Calu3 (cell line): ENCODE results near the genes VPS37C, SYT7 and DAGLA.

GRCh38 chr11:61152679-61153157 lies 8.5 kb downstream of the VPS37C start:
- PRO-cap: no peak

GRCh38 chr11:61153158-61153638 lies 8.0 kb downstream of the VPS37C start:
- PRO-cap: unidirectional peak, plus-strand start at chr11:61153299

- PRO-cap: bidirectional peak, plus-strand start at chr11:61161275, minus-strand start at chr11:61161143; bidirectional peak, plus-strand start at chr11:61161378, minus-strand start at chr11:61161680
Observed at GRCh38 chr11:61160758-61162038, at the start of gene VPS37C. TSS of gene VPS37C (minus strand) at chr11:61161426.

GRCh38 chr11:61297651-61298323 lies 2.7 kb upstream of the VWCE start:
- PRO-cap: no peak

- PRO-cap: no peak
Observed at GRCh38 chr11:61299323-61300356, 4.5 kb upstream of the VWCE start.

DNA sequence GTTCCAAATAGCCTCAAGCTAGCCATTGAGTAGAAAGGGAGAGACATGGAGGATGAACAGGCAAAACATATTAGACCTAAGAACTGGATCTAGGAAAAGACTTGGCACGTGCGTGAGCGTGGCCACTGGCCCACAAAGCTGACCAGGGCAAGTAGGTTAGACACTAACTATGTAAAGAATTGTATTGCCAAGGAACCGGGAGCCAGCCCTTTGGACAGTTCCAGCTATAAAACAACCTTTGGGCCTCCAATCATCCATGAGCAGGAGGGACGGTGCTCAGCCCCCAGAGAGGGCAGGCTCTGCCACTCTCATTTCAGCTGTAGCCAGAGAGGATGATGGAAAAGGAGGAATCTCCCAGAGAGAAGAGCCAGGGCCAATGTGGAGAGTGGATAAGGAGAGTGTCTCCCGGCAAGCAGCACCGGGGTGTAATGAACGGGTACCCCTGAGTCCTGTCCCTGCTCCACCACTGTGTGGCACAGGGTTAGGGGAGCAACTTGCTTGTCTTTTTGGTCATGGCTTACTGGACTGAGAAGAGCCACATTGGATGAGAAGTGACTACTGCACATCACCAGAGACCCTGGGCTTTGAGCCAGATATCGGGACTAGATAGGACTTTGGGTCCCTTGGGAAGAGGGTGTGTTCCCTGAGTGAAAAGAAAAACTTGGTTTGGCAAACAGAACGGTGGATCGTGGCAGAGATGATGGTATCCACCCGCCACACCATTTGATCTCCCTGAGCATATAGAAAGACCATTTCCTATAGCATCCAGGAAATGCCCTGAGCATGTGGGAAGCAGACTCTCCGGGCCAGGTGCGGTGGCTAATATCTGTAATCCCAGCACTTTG lies 24.5 kb downstream of the SDHAF2 start:
- PRO-cap: no peak

- PRO-cap: no peak
Observed at GRCh38 chr11:61508896-61509875, 637 bp downstream of the LRRC10B start.

DNA sequence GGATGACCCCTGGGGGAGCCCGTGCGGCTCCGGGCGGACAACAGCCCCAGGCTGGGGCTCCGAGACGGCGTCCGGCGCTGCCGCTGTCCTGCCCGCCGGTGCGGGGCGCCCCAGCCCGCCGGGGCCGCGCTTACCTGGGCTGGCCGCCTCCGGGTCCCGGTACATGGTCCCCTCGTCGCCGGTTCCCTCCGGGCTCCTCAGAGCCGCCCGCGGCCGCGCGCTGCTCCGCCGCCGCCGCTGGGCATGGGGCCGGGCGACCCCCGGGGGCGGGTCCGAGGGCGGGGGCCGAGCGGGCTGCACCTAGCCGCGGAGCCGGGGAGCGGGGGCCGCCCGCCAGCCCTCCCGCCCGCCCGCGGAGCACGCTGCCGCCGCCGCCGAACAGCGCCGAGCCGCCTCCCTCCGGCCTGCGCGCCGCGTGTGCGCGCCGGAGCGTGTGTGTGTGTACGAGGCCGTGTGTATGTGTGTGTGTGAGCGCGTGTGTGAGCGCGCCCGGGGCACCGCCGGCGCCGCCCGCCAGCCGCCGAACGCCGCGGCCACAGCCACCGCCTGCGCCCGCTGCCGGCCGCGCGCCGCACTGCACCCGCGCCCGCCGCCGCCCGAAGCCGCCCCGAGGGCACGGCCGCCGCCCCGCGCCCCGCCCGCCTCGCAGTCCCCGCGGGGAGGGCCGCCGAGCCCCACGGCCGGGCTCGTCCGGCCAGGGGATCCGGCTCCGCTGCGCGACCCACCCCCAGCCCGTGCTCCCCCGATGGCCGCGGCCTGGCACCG lies at the start of gene SYT7:
TSS of gene SYT7 (minus strand) at position 421 of the 765 bp plus-strand sequence.
- PRO-cap: bidirectional peak, plus-strand start at position 574 of the sequence, minus-strand start at position 419 of the sequence

DNA sequence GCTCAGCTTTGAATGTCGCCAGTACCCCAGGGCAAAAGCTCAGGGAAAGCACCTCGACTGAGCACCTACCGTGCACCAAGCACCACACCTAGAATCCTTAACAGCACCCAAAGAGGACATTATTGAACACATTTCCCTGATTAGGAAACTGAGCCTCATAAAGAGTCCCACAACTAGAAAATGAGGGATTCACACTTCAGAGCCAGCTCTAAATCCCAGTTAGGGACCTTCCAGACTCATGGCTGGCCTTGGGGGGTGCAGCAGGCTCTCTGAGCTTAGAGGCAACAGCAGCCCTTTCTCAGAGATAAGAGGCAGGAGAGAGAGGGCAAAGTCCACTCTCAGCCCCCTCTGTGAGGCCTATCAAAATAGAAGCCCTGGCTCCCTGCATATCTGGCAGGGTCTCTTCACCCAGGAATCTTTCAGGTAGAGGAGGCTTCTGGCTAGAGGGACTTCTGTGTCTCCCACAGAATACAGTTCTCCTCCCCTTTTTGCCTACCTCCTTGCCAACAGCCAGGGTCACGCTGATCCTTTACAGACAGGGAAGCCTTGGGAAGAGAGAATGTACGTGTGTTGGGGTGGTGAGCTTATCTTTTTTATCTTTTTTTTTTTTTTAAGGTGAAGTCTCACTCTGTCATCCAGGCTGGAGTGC lies 13.3 kb upstream of the DAGLA start:
- PRO-cap: no peak

- PRO-cap: bidirectional peak, plus-strand start at chr11:61680431, minus-strand start at chr11:61680267
Observed at GRCh38 chr11:61679780-61680736, at the start of gene DAGLA. TSS of gene DAGLA (plus strand) at chr11:61680391.

GRCh38 chr11:61716775-61717473 lies 35.5 kb upstream of the MYRF start:
- PRO-cap: unidirectional peak, plus-strand start at chr11:61716847

- PRO-cap: bidirectional peak, plus-strand start at chr11:61754745, minus-strand start at chr11:61754586; bidirectional peak, plus-strand start at chr11:61755069, minus-strand start at chr11:61754962
Observed at GRCh38 chr11:61754473-61755266, 2.2 kb downstream of the MYRF start.

GRCh38 chr11:61769741-61769958 lies 17.2 kb downstream of the MYRF start:
- PRO-cap: no peak

DNA sequence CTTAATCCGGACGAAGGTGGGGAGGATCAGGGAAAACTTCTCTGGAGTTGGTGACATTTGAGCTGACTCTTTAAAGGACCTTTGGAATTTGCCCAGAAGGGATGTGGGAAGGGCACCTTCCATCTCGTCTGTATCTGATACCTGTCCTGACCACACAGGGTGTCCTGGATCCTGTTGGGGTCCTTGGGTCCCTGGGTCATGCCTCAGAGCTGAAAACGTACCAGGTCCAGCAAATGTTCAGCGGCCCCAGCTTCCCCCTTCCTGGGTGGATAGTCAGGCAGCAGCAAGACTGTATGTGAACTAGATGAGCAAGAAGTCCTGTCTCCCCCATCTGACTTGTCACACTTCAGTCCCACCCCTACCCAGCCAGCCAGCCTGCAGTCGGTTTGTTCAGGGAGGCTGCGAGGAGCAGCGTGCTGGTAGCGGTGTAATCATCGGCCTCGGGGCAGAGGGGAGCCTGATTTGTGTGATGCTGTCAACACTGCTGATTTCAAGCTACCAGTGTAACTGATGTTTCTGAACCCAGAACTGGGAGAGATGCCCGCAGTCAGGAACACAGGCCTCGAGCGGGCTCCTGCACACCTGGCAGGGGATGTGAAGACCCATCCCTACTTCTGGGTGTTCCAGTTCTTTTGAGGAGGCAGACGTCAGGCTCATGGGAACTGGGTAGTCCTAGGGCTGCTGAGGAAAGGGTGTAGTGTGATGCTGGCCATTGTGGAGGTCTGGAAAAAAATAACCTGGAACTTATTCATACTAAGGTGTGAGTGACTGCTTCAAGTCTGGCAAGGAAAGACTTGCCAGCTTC lies 9.5 kb downstream of the TMEM258 start:
- PRO-cap: no peak

DNA sequence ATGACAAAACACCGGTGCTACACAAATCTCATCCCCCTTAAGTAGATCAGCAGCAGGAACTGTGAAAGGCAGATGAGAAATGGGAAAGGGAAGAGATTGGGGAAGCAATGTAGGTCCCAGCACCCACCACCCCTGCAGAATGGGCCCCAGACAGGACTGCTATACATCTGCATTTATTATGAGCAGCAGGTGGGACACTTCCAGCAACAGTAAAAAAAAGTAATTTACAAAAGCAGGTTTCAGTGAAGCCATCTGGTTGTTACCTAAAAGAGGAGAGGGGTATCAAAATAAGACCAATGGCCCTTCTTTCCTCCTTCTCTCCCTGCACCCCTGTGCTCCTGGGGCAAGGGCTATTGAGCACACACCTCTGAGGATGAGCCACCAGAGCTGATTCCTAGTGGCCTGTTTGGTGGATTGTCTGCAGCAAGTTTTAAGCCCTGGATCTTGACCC lies 3.4 kb downstream of the TMEM258 start:
- PRO-cap: no peak

GRCh38 chr11:61814120-61814682 lies 2.6 kb downstream of the FADS1 start:
- PRO-cap: no peak

DNA sequence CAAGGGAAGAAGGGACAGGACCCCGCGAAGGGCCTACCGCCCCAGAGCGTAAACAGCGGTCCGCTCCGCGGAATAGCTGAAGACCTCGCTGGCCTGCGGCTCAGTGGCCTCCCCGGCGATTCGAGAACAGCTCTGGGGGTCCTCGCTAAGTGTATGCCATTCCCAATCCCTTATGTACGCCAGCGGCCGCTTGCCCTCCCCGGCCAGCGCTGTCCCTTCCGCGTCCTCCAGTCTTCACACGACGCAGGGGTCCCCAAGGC lies 1.1 kb downstream of the FADS1 start:
- PRO-cap: no peak

DNA sequence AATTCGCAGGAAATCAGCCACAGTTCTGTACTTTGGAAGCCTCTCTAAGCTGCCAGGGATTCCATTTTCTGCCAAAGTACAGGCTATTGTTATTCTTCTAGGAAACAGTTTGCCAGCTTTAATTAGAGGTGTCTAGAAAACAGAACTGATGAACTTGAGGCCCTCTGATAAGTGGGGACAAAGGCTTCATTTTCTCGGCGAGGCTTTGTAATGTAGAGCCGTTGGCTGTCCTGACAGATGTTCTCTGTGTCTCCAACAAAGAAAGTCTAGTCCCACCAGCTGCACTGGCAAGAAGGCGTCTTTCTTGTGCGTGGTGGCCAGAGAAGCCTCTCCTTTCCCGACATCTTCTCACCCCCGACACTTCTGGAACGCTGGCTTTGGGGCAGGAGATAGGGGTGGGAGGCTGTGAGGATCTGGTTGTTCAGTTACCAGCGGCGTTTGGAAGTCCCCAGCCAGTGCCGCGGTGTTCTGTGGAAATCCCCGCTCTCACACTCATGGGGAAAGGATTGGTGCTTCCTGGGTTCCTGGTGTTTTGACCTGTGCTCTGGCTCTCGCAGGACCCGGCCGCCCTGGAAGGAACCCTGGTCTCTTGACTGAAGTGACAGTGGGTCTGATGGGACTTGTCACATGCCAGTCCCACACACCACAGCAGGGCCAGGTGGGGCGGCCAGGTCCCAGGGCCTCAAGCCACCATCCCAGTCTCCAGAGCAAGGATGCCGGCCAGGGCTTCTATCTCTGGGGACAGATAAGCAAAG lies 23.1 kb downstream of the FADS2 start:
- PRO-cap: no peak

GRCh38 chr11:61853681-61854310 lies 25.7 kb downstream of the FADS2 start:
- PRO-cap: no peak

- PRO-cap: no peak
Observed at GRCh38 chr11:61873222-61874063, 17.9 kb downstream of the FADS3 start.